SUDHL5 (cell line): Measurements from ENCODE around the gene KCNQ1.

DNA sequence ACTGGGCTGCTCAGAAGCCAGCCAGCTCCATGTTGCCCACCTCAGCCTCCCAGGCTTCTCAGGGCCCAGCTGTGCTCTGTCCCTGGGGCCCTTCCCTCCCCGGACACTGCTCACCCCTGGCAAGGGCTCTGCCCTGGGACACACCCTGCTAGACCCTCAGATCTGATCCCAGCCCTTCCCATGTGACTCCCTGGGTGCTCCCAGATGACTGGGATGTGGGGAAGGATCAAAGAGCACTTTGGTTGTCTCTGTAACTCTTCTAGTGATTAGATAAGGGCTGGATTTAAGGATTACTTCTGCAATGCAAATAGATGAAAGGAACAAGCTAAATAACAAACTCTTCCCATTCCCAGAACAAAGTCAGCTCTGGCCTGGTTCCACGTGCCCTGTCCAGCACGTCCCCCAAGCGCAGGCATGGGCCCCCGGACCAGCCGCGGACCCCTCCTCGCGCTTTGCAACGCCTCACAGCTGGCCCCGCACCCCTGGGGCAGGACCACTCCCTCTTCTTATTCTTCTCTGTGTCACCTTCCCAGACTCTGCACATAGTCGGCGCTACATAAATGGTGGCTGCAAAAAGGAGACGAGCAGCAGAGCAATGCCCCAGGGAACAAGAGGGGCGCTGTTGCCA lies 5.8 kb upstream of the KRTAP5-6 start:
- PRO-cap: no peak

GRCh38 chr11:1705384-1706097 lies 8.5 kb downstream of the KRTAP5-6 start:
- PRO-cap: no peak

DNA sequence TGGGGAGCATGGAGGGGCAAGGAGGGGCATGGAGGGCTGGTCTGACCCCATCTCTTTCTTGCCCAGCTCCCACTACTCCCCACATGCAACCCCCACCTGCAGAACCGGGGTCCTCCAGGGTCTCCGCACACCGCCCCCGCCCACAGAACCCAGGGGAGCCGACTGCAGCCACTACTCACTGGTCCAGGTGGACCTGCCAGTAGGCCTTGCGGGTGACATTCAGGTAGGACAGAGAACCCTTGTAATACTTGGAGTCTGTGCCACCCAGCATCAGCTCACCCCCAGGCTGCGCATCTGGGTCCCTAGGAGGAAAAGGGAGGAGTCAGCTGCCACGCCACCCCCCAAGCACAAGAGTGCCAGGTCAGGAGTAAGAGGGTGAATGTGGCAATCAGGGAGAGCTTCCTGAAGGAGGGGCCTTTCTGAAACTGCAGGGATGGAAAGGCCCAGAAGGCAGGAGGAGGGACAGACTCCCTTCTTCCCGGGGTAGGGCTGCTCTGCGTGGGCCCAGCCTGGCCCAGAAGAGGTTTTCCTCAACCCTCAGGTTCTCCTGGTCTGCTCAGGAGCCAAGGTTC lies 4.4 kb upstream of the IFITM10 start:
- PRO-cap: no peak

DNA sequence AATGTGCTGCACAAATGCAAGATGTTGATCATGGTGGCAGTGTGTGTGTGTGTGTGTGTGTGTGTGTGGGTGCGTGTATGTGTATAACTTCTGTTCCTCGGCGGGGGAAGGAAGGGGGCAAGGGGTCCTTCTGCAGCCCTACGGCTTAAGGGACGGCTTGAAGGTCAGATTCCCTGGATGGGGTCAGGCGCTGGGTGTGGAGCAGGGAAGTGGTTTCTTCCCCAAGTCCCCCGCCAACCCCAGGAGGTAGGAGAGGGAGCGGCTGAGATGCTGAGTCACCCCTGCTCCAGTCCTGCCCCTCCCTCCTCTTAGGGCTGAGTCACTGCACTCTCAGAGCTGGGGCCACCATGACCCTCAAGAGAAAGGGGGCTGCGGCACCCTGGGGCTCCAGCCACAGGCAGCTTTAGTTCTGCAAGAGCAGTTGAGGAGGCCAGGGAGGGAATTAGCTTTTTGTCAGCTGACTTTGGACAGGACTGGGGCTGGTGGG lies 8.7 kb upstream of the CTSD start:
- PRO-cap: no peak

DNA sequence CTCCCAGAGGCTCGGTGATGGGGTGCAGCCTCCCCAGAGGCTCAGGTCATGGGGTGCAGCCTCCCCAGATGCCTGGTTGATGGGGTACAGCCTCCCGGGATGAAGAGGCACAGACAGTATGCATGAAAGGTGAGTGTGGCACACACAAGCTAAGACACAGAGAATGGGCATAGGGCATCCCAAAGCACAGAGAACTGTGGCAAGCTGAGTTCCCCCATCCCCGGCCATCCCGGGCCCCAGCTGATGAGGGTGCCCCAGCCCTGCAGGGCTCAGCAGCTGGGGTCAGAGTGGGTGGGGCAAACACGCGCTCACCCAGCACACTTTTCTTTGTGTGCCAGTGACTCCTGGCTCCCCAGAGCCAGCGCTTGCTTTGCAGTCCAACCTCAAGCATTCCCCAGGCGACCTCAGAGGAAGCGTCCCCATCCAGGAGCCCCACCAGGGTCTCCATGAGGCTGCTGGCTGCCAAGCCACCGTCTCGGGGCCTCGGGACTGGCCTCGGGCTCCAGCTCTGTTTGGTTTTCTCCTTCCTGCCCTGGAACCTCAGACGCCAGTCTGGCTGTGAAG lies 4.7 kb upstream of the SYT8 start:
- PRO-cap: no peak

- PRO-cap: no peak
Measured at GRCh38 chr11:1844012-1845020, 5.5 kb downstream of the TNNI2 start.

GRCh38 chr11:1864578-1865303 lies 11.9 kb downstream of the LSP1 start:
- PRO-cap: no peak

GRCh38 chr11:1866818-1868030 lies 14.3 kb downstream of the LSP1 start:
- PRO-cap: no peak

DNA sequence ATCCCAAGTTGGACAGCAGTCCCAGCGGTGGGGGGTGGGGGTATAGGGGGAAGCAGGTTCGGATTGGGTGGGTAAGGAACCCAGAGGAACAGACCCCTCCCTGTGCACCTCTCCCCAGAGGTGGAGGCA lies 18.9 kb downstream of the PRR33 start:
- PRO-cap: no peak

- PRO-cap: no peak
Measured at GRCh38 chr11:1889706-1890132, 2.0 kb downstream of the PRR33 start.

DNA sequence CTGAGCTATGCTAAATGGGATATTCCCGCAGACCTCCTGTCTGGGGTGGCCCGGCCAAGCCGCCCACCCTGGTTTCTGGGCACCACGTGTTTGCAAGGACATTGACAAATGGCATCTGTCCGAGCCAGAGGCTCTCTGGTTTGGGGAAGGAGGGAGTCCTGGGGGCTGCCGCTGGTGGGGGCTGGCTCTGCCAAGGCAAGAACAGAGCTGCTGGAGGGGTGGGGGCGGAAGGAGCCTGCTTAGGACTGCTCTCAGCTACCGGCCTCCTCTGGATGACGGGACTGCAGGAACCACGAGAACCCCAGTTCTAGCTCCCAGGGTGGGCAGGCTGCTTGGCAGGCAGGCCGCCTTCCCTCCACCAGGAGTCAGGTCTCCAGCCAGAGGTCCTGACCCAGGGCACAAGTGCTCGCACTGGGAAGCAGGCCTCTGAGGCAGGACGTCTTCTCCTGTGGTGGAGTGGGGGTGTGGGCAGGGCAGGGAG lies 475 bp downstream of the PRR33 start:
- PRO-cap: no peak

DNA sequence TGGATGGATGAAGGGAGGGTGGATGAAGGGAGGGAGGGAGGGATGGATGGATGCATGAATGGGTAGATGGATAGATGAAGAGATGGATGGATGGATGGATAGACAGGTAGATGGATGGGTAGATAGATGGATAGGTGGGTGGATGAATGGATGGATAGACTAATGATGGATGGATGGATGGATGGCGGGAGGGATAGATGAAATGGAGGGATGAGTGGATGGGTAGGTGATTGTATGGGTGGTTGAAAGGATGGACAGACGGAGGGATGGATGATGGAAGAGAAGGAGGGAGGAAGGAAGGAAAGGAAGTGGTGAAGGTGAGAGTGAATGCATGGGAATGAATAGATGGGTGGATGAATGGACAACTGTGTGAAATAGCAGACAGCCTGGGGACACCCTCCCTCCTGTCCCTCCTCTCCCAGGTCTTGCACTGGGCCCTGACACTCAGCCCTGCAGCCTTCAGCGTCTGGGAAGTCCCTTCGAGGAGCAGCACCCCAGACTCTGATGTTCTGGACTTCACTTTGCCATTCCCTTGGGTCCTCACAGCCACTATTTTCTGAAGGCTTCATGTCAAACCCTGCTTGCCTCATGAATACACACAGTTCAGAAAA lies 3.6 kb upstream of the TNNT3 start:
- PRO-cap: no peak

DNA sequence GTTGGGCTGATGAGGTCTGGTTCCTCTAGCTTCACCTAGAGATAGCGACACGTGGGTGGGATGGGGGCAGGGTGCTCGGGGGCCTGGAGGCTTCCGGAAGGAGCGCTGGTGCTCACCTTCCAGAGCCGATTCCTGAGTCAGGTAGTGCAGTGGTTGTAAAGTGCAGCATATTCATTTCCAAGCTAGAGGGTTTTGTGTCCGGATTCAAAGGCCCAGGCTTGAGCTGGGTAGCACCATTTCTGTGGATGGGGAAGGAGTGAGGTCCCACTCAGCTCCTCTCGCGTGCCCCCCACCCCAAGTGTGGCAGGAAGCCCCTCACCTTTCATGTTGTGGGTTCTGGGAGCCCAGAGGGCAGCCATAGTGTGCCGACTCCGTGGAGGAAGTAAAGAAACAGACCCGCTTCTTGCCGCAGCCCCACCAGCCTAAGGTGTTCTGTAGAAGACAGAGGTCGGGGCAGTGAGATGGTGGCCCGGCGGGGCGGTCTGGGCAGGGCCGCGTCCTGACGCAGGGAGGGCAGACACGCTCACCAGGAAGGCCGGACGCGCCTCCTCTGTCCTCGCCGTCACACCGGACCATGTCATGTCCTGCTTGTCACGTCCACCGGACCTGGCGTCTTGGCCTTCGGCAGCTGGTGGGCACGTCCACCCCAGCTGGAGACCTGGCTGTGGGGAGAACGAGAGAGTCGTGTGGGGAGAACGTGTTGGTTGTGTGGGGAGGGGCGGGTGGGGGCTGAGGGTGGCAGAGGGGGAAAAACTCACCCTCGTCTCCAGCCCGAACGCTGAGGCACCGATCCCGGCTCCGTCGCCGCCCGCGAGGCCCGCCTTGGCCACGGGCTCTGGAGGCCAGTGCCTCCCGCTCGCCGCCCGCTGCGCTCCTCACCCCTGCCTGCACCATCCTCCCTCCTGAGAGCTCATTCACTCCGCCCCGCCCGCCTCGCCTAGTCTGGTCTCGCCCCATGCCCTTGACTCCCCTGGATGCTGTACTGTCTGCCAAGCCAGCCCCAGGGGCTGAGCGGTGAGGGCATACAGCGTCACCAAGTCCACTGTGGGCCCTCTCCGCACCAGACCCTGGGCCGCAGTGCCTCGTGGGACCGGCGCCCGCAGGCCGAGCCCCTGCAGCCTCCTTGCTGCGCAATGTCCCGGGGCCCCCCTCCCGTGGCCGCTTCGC lies 49.0 kb downstream of the MRPL23 start:
- PRO-cap: no peak

- PRO-cap: no peak
Measured at GRCh38 chr11:2128840-2129493, 10.2 kb downstream of the IGF2 start.

GRCh38 chr11:2137584-2138076 lies 1.6 kb downstream of the IGF2 start:
- PRO-cap: no peak

DNA sequence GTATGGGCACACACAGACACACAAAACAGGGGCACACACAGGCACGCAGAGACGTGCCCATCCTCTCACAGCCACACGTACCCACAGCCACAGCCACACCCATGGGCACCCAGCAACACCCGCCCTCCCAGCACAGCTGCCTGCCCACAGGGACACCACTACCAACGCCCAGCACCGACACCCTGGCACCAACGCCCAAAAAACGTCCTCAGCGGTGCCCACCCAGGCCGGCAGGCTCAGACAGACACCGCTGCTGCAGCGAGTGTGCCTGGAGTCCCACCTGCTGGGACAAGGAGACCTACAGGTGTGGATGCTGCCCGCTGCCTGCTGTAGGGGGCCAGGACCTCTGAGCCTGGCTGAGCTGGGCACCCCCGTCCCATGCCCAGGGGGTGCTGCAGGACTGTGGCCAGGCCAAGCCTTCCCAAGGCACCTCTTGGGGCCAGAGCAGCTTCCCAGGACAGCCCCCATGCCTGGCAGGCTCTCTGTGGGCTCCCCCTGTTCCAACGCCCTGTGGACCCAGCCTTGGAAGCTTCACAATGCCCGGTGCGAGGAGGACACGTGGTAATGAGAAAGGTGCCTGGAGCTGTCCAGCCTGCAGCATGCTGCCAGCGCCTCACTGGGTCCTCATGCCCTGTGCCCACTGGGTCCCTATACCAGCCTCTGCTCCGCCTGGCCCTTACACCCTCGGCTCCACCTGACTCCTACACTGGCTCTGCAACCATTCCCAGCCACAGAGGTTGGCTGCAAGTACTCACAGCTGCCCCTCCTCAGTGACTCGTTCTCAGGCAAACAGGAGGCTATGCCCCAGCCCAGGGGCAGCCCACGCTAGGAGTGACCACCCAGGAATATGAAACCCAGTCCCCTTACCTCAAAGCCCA lies 45.8 kb upstream of the TH start:
- PRO-cap: no peak

DNA sequence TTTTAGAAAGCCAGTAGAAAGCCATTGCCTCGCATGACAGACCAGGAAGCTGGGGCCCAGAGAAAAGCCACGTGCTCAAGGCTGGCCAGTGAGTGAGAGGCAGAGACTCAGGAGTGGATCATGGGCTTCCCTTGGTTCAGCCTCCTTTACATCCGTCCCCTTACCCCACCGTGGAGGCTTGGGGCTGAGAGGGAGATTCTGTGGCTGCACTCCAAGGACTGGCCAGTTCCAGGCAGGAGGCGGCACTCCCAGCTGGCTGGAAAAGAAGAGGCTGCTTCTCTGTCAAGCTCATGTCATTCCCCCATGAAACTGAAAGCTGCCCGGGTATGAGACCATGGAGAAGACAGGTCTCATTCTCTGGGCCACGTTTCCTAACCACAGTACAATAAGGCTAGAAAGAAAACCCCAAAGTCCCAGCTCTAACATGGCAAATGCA lies 6.6 kb upstream of the ASCL2 start:
- PRO-cap: no peak

DNA sequence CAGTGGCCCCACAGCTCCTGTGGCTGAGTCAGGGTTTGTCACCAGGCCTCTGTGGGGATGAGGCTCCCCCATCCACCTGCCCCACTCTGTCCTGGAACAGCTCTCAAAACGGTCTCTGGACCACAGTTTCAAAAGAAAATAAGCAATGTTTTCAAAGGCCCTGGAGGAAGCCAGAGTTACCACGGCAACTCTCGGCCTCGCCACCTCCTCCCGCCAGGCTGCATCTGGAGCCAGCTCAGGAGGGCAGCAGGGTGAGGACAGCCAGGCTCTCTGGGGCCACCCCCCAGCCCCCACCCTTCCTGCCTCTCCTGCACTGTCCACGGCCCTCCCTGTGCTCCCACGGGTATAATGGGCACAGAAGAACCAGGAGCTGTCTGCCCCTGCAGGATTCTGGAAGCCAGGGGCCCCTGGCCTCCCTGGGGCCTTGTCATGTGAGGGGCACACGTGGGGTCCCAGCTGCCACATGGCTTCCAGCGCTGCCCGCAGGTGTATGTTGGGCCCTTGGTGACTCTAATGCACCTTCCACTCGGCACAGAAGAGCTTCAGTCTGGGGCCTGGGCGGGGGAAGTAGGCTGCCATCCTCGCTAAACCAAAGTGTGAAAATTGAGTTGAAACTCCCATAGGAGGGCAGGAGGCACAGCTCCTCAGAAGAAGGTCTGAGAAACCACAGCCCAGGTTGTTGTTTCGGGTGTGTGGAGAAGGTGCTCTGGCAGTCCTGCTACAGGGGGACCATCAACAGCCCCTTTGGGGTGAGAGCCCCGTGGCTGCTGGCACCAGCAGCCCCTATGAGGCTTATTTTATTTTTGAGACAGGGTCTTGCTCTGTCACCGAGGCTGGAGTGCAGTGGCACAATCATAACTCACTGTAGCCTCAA lies 10.4 kb downstream of the CD81 start:
- PRO-cap: bidirectional peak, plus-strand start at position 84 of the sequence, minus-strand start at position 88 of the sequence; bidirectional peak, plus-strand start at position 223 of the sequence, minus-strand start at position 226 of the sequence; bidirectional peak, plus-strand start at position 545 of the sequence, minus-strand start at position 347 of the sequence

DNA sequence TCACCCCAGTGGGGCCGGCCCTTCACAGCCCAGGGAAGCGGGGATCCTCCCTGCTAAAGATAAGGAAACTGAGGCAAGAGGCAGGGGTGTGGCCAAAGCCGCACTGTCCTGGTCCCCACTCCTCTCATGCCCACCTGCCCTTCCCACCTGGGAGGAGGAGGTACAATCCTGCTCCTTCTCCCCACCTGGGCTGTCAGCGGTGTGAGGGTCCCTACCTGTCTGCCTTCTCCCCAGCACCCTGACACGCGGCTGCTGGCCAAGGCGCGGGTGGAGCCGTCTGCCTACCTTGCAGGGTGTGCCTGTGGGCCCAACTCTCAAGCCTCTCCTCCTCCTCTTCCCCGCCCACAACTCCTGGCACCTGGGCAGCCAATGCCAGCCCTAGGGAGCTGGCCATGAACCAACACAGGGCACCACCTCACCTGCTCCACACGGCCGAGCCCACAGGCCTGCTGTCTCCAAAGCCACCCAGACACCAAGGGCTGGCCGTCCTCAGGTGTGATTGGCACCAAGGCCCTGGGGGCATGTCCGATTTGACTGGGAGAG lies 17.1 kb downstream of the TRPM5 start:
- PRO-cap: no peak

- PRO-cap: no peak
Measured at GRCh38 chr11:2444735-2445798, at the start of gene KCNQ1. KCNQ1 (plus strand) TSS chr11:2445008.